Upper lobe of left lung (tissue), 5 donors: ENCODE results near the genes SNRPB and AVP.

DNA sequence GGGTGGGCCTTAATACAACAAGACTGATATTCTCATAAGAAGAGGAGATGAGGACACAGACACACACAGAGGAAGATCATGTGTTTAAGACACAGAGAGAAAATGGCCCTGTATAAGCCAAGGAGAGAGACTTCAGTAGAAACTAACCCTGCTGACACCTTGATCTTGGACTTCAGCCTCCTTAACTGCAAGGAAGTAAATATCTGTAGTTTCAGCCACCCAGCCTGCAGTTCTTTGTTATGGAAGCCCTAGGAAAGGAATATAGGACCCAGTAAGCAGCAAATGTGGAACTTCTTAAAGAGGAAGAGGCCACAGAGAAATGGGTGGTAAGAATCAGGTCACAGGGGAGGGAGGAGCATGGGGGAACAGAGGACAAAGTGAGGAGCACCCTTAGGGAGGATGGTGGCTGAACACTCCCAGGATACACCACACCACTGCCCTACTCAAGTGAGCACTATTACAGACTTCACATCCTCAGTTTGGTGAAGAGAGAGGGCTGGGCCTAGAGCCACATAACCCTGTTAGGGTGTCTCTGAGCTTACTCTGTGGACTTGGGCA lies 735 bp downstream of the SIRPB1 start:
- PRO-cap, 2 experiments = no peak in any of the 2 experiments
- RAMPAGE, long total RNA, 4 experiments = no peak in any of the 4 experiments

- PRO-cap, 2 experiments = peak in 1 of 2 experiments; most common plus-strand start chr20:1811470 (in 1); most common minus-strand start chr20:1811022 (in 1)
- RAMPAGE, long total RNA, 4 experiments = no peak in any of the 4 experiments
Measured at GRCh38 chr20:1810492-1811664, 84.3 kb upstream of the SIRPA start.

DNA sequence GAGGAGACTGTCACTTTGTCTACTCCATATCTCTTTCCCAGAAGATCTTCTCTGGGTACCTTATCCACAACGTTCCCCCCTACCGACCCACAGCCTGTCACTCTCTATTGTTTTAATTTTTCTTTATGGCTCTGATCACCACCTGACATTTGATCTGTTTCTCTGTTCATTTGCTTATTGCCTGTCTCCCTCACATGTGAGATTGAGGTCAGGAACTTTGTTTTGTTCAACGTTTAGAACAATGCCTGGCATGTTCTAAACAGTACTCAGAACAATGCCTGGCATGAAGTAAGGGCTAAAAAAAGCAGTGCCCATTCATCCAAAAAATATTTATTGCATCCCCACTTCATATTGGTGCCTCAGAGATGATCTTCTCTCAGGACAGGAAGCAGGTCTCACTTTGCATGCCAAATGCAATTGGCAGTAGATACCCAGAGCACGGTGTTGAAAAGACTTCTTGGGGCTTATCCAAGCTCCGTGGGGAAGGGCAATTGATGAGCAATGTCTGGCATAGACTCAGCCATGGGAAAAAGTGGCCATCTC lies 78.9 kb upstream of the SIRPA start:
- PRO-cap, 2 experiments = no peak in any of the 2 experiments
- RAMPAGE, long total RNA, 4 experiments = no peak in any of the 4 experiments

- PRO-cap, 2 experiments = no peak in any of the 2 experiments
- RAMPAGE, long total RNA, 4 experiments = no peak in any of the 4 experiments
Measured at GRCh38 chr20:1820565-1821078, 74.6 kb upstream of the SIRPA start.

DNA sequence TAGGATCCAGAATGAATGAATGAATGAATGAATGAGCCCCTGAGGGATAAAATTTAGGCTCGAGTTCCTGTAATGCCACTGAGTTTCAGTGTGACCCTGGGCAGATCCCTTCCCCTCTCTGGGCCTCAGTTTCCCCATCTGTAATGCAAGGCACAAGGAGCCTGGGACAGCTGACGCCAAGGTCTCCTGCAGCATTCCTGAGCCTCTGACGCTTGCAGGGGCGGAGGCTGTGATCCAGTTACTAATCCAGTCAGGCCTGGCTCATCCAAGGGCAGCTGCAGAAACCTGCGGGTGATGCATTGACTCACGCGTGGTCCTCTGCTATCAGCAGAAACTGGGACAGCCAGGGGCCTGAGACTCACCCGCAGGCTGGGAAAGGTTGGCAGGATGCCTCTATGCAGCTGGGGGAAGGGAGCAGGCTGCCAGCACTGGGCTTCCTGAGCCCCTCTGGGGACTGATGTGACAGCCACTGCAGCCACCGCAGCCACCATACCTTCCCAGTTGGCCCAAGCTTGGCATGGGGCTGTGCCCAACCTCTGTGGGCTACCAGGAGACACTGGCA lies 65.0 kb upstream of the SIRPA start:
- PRO-cap, 2 experiments = no peak in any of the 2 experiments
- RAMPAGE, long total RNA, 4 experiments = no peak in any of the 4 experiments

DNA sequence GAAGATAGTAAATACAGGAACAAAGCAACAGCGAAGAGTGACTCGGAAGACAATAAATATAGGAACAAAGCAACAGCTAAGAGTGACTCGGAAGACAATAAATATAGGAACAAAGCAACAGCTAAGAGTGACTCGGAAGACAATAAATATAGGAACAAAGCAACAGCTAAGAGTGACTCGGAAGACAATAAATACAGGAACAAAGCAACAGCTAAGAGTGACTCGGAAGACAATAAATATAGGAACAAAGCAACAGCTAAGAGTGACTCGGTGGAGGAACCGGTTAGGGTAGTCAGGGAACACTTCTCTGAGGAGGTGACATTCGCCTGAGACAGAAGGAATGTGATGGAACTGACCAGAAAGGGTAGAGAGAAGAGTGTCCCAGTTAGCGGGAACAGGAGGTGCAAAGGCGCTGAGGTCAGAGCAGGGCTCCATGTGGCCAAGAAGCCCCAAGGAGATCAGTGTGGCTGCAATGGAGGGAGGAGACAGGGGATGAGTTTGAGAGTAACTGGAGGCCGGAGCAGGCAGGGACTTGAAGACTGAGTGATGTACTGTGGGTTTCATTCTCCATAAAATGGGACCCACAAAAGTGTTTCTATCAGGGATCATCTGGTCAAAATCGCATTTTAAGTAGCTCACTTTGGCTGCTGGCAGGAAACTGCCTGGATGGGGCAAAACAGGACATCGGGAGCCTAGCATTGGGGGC lies 55.2 kb upstream of the SIRPA start:
- PRO-cap, 2 experiments = peak in 1 of 2 experiments; most common plus-strand start position 263 of the sequence (in 1)
- RAMPAGE, long total RNA, 4 experiments = no peak in any of the 4 experiments

GRCh38 chr20:1890501-1891256 lies 4.5 kb upstream of the SIRPA start:
- PRO-cap, 2 experiments = no peak in any of the 2 experiments
- RAMPAGE, long total RNA, 4 experiments = no peak in any of the 4 experiments

- PRO-cap, 2 experiments = no peak in any of the 2 experiments
- RAMPAGE, long total RNA, 4 experiments = no peak in any of the 4 experiments
Measured at GRCh38 chr20:1934622-1935235, 39.5 kb downstream of the SIRPA start.

DNA sequence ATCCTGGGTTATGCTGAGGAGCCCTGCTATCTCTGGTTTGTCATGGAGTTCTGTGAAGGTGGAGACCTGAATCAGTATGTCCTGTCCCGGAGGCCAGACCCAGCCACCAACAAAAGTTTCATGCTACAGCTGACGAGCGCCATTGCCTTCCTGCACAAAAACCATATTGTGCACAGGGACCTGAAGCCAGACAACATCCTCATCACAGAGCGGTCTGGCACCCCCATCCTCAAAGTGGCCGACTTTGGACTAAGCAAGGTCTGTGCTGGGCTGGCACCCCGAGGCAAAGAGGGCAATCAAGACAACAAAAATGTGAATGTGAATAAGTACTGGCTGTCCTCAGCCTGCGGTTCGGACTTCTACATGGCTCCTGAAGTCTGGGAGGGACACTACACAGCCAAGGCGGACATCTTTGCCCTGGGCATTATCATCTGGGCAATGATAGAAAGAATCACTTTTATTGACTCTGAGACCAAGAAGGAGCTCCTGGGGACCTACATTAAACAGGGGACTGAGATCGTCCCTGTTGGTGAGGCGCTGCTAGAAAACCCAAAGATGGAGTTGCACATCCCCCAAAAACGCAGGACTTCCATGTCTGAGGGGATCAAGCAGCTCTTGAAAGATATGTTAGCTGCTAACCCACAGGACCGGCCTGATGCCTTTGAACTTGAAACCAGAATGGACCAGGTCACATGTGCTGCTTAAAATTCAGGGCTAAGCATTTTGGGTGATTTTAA lies 15.2 kb downstream of the STK35 start:
- PRO-cap, 2 experiments = no peak in any of the 2 experiments
- RAMPAGE, long total RNA, 4 experiments = start-site peak on the plus strand in 1 of 4 experiments, centred at position 181 of the sequence, 5 reads per replicate

DNA sequence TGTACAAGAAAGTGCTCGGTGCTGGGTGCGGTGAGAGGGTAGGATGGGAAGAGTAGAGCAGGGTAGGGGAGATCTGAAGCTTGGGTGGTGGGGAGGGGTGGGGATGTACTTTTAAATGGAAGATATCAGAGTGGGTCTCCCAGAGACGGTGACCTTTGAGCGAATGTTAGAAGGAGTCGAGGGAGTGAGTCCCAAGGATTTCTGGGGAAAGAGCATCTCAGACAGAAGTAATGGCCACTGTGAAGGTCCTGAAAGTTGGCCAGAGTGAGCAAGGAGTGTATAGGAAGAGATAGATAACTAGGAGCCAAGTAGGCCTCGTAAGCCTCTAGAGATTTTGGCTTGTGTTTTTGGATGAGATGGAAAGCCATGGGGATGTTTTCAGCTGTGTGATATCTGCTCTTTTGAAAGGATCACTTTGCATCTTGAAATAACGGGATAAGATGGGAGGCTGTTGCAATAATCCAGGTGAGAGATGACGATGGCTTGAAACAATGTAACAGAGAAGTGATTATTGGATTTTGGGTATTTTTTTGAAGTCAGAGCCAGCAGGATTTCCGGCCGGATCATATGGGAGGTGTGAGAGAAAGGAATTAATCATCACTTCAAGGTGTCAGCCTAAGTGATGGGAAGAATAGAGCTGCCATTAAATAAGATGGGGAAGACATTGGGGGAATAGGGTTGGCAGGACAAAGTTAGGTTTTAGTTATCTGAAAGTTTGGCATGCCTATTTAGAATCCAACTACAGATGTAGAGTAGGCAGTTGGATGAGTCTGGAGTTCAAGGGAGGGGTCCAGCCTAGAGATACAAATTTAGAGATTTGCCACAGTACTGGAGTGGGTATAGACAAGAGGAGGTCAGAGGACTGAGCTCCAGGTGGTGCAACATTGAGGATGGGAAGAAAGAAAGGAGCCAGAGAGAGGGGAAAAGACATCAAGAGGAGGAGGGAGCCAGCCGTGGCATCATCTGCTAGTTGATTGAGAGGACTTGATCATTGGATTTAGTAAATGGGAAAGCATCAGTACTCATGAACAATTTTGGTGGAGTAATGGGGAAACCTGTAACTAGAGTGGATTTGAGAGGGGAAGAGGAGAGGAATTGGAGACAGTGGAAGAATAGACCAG lies 19.5 kb downstream of the STK35 start:
- PRO-cap, 2 experiments = no peak in any of the 2 experiments
- RAMPAGE, long total RNA, 4 experiments = start-site peak on the plus strand in 2 of 4 experiments, centred at positions 151 to 811 of the sequence, 9 to 17 reads per replicate

DNA sequence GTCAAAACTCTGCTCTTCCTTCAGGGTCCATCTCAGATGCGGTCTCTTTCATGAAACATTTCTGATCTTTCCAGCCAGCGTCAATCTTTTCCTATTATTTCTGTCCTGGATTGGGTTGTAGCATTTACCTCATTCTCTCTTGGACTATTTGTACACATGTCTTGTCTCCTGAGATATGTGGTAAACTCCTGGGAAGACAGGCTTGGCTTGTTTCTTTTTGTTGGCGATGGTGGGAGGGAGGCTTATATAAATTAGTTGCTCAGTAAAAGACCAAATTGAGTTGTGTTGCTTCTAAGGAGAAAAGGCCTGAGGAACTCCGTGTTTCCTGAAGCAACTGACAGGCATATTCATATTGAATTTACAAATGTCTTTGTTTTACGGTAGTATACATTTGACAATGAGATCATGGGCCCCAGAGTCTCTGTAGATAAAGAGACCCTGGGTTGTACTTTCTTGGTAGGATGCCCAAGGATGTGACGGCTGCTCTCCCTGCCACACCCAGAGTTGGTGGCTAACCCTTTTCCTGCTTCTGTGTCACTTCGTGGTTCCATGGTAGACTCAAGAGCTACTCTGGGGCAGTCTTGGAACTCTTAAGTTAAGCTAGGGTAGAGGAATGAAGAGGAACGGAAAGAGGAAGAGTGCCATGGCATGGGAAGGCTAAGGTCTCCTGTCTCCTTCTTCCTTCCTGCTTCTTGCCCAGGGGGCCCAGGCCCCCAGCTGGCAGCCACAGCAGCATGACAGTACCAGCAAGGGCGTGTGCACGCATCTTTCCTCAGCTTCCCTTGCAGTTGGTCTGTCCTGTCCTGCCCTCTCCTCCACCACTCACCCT lies 40.1 kb upstream of the TGM3 start:
- PRO-cap, 2 experiments = no peak in any of the 2 experiments
- RAMPAGE, long total RNA, 4 experiments = no peak in any of the 4 experiments

DNA sequence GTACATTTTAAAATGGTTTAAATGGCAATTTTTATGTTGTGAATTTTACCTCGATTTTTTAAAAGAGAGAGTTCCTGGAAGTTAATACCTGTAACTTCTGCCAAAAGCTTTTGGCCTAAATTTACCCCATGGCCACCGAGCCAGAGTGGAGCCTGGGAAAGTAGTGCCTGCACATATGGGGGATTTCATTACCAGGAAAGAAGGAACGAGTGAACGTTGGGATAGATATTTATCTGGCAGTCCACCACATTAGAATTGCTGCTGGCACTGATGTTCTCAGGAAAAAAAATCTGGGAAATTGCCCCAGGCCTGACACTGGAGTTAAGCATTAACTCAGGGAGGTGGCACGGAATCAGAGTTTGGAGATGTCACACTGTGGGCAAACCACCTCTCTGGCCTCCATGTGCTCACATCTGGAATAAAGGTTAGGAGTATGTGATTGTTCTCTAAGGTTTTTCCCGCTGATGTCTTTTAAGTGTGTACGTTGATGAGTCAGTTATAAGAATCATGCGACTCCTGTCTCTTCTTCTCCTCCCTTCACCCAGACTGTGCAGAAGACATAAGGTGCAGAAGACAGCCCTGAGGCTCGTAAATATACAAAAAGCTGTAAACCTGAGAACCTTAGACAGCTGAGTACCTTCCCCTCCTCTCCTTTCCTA lies 7.8 kb downstream of the TGM3 start:
- PRO-cap, 2 experiments = no peak in any of the 2 experiments
- RAMPAGE, long total RNA, 4 experiments = no peak in any of the 4 experiments

DNA sequence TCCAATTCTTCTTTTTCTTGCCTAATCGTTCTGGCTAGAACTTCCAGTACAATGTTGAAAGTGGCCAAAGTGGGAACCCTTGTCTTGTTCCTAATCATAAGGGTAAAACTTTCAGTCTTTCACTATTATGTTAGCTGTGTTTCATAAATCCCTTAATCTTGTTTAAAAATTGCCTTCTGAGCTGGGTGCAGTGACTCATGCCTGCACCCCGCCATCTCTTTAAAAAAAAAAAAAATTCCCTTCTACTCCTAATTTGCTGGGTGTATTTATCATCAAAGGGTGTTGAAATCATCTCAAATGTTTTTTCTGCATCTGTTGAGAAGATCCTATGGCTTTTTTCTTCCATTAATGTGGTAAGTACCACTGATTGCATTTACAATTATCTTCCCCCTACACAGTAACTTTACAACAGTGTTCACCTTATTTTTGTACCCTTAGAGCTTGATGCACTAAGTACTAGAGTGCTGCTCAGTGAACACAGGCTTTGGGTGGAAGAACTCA lies 9.8 kb downstream of the SNRPB start:
- PRO-cap, 2 experiments = no peak in any of the 2 experiments
- RAMPAGE, long total RNA, 4 experiments = no peak in any of the 4 experiments

GRCh38 chr20:2462469-2463303 lies 7.9 kb downstream of the SNRPB start:
- PRO-cap, 2 experiments = peak in 1 of 2 experiments; most common minus-strand start chr20:2463035 (in 1)
- RAMPAGE, long total RNA, 4 experiments = no peak in any of the 4 experiments

GRCh38 chr20:2469786-2471167 lies at the start of gene SNRPB:
SNRPB (minus strand) TSS chr20:2470789.
- PRO-cap, 2 experiments = peak in 2 of 2 experiments; most common plus-strand start chr20:2470969 (in 2); most common minus-strand start chr20:2470778 (in 2)
- RAMPAGE, long total RNA, 4 experiments = start-site peak on the minus strand in 4 of 4 experiments, at chr20:2470742-2470799 at its widest, 71 to 299 reads per replicate

DNA sequence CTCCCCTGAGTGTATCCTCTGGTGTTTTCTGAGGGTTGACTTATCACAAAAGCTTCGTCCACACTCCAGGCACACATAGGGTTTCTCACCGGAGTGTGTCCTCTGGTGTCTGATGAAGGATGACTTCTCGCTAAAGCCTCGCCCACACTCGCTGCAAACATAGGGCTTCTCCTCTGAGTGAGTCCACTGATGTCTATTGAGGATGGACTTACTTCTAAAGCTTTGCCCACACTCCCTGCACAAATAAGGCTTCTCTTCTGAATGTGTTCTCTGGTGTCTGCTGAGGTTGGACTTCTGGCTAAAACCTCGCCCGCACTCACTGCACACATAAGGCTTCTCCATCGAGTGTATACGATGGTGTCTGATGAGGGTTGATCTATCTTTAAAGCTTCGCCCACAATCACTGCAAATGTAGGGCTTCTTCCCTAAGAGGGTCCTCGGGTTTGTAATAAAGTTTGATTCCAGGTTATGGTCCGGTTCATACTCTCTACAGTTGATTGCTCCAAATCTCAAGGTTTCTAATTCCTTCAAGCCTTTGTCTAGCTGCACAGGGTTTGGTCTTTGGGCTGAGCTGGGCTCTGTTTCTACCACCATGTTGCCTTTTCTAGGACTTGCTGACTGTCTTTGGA lies 13.3 kb upstream of the SNRPB start:
- PRO-cap, 2 experiments = no peak in any of the 2 experiments
- RAMPAGE, long total RNA, 4 experiments = start-site peak on the minus strand in 1 of 4 experiments, centred at position 398 of the sequence, 8 reads per replicate

GRCh38 chr20:2871607-2872144 lies 1.6 kb upstream of the PTPRA start:
- PRO-cap, 2 experiments = no peak in any of the 2 experiments
- RAMPAGE, long total RNA, 4 experiments = no peak in any of the 4 experiments

DNA sequence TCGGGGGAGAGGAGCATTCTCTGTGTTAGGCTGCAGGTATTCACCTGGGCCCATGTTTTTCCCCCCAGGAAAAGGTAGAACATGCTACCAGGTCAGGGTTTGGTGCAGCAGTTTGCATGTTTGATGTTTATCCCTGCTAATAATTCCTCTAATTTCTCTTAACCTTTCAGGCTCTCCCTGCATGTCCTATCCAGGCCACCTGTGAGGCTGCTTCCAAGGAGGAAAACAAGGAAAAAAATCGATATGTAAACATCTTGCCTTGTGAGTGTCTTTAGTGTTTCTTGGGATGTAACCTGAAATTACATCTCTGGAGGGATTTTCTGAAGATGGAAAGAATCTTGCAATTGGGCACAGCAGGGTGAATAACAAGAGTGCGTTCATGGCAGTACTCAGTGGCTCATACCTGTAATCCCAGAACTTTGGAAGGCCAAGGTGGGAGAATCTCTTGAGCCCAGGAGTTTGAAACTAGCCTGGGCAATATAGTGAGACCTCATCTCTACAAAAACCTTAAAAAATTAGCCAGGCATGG lies 38.5 kb upstream of the GNRH2 start:
- PRO-cap, 2 experiments = no peak in any of the 2 experiments
- RAMPAGE, long total RNA, 4 experiments = no peak in any of the 4 experiments

DNA sequence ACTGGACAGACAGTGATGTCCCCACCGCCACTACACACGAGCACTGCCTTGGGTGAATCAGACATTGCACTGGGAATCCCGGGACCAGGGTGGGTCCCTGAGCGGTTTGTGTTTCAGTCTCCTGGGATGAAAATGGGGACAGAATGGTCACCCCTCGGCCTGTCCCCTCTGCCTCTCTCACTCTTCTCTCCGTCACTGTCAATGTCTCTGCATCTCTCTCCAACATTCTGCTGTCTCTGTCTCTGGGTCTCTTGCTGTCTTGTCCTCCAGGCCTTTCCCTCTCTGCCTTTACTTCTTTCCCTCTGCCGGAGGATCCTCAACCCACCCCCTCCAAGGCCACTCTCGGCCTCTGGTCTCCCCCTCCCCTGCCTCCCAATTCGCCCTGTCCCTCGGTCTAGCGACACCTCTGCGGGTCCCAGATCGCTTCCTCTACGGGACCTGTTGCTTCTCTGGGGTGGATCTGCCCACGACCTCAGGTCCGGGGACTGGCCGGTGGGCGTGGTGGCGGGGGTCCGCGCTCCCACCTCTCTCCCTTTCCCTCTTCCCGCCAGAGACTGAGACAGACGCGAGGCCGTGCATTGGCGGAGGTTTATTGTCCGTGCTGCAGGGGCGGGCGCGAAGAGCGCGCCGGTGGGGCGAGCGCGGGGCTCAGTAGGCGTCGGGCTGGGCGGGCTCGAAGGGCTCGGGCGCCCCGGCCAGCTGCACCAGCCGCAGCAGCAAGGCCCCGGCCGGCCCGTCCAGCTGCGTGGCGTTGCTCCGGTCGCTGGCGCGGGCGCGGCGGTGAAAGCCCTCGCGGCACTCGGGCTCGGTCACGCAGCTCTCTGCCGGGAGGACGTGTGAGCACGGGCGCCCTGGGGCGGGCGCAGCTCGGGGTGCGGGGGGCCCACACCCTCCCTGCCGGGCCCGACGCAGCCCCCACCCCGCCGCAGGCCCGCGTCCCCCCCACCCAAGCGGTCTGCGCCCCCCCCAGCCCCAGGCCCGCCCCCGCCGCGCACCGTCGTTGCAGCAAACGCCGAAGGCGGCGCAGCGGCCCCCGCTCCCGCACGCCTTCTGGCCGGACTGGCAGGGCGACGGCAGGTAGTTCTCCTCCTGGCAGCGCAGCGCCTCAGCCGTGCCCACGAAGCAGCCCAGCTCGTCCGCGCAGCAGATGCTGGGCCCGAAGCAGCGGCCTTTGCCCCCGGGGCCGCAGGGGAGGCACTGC lies 2.1 kb downstream of the AVP start:
- PRO-cap, 2 experiments = no peak in any of the 2 experiments
- RAMPAGE, long total RNA, 4 experiments = no peak in any of the 4 experiments

GRCh38 chr20:3084659-3085008 lies at the start of gene AVP:
AVP (minus strand) TSS chr20:3084724.
- PRO-cap, 2 experiments = no peak in any of the 2 experiments
- RAMPAGE, long total RNA, 4 experiments = no peak in any of the 4 experiments